ENCODE measurements around the genes SAE1, BBC3, CCDC9, MEIS3 and EHD2.

GRCh38 chr19:46623351-46624221 is 1.3 kb downstream of the PTGIR start:
- RRBS: 87% methylated on average over 19 of the region's 71 CpGs

- RRBS: no CpG with 5 or more reads among the region's 4 CpGs
Measured at GRCh38 chr19:46872984-46873375, 12.2 kb downstream of the ARHGAP35 start.

DNA sequence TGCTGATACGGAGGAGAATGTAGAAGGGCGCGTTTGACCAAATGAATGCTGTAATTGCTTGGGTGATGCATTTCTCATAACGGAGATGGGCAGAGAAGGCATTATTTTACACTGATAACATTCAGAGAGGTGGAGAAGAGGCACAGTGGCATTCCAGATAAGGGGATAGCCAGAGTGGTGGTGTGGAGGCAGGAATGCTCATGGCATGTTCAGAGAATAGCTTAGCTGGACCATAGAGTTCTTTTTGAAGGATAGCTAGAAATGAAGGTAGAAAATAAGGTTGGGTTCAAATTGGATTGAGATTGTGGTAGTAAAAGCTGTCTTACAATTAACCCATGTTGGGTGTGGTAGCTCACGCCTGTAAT is 38.3 kb downstream of the ARHGAP35 start:
- RRBS: no CpG with 5 or more reads among the region's 5 CpGs

GRCh38 chr19:46943687-46943964 is 76.0 kb upstream of the NPAS1 start:
- RRBS: no CpG with 5 or more reads among the region's 6 CpGs

DNA sequence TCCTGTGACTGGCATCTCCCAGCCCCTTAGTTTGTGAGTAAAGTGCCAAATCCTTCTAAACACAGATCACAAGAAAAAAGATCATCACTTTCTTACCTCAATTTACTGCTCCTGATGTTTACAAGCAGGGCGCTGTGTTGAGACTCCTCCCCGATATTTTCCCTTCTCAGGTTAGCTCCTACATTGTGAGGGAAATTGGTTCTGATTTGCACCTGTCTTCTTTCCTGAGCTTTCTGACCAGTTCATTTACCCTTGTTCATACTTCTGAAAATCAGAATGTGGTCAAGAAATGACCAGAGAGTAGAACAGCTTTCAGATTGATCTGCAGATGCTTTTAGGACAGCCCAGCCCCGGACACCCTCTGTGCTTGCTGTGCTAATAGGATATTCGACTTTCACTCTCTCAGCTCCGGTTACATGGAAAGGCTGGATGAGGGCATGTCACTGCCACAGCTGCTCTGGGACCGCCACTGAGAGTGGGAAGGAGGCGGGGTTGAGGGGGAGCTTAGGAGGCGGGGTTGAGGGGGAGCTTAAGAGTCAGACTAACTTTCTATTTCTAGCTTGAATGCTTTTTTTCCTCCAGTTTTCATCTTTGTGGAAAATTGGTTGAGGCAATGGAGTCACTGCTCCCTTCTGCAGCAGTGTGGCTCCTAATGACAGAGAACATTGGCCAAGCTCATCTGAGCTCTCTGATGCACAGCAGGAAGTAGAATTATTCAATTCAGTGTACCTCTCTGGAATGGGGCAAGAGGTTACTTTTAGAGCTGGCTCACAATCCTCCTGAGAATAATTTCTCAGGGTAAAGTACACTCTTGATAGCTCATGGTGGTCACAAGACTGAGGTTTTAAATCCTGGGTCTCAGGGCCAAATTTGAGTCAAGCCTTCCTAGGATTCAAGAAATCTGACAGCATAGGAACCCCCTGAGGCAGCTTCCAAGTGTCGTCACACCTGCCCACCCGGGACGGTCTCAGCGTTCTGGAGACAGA is 74.7 kb upstream of the NPAS1 start:
- RRBS: 36% methylated on average over 4 of the region's 12 CpGs

DNA sequence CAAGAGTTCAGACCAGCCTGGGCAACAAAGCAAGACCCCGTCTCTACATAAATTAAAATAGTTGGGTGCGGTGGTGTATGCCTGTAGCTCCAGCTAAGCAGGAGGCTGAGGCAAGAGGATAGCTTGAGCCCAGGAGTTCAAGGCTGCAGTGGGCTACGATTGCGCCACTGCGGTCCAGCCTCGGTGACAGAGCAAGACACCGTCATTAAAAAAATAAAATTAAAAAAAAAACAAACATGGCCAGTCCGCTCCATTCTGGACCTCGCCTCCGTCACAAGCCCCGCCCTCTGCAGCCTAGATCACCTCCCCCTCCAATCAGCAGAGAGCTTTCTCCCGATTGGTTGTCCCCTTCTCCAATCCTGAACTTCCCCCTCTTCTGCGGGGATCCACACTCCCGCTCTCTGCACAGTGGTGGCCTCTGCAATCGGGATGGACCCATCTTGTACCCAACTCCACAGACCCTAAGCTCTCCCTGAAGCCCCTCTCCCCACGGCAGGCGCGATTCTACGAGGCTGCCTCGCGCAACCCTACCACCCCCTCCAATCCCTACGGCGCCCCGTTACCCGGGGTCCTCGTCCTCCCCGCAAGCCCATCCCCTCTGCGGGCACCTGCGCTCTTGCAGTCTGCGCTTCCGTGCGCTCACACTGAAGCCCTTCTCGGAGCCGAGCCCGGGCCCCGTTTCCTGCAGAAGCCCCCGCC is 635 bp downstream of the TMEM160 start:
- RRBS: 5% methylated on average over 9 of the region's 37 CpGs

DNA sequence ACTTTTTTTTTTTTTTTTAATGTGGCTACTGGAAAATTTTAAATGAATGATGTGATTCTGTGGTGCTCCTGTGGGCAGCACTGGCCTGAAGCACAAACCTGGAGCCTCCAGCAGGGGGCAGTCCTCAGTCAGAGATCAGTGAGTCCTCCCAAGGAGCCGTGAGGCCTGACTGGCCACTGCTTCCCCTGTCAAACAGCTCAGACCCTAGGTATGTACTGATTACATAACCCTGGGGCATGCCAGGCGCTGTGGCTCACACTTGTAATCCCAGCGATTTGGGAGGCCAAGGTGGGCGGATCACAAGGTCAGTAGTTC is 30.9 kb upstream of the TMEM160 start:
- RRBS: no CpG with 5 or more reads among the region's 4 CpGs

DNA sequence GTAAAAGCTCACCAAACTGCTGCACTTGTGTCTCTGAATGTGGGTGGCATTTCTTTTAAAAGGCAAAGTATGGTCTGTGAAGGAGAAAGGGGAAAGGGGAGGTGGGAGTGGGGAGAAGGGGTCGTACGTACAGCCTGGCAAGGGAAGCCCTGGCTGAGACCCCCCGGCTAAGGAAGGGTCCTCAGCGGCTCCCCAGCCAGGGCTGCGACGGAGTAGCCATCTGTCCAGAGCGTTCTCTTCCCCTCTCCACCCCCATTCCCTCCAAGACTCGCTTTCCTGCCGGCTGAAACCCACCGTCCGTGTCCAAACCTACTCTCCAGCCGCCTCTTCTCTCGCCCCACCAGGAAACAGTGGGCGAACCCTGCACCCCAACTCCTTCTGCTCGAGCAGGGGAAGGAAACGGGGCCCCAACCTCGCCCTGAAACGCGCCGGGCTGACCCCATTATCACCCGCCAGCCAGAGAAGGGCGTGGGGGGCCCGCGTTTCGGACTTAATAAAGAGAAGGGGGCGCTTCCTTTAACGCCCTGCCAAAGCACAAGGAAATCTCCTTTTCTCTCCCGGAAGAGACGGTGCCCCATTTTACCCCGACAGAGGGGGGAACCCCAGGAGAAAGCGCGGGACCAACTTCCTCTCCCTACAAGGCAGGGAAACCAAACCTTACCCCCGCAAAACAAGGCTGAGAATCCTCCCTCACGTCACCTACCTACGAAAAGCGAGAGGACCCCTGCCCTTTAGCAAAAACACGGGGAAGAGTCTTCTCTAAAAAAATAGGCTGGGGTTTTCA is 2.5 kb downstream of the ZC3H4 start:
- RRBS: no CpG with 5 or more reads among the region's 37 CpGs

- RRBS: no CpG with 5 or more reads among the region's 5 CpGs
Measured at GRCh38 chr19:47122266-47122894, 8.3 kb upstream of the SAE1 start.

DNA sequence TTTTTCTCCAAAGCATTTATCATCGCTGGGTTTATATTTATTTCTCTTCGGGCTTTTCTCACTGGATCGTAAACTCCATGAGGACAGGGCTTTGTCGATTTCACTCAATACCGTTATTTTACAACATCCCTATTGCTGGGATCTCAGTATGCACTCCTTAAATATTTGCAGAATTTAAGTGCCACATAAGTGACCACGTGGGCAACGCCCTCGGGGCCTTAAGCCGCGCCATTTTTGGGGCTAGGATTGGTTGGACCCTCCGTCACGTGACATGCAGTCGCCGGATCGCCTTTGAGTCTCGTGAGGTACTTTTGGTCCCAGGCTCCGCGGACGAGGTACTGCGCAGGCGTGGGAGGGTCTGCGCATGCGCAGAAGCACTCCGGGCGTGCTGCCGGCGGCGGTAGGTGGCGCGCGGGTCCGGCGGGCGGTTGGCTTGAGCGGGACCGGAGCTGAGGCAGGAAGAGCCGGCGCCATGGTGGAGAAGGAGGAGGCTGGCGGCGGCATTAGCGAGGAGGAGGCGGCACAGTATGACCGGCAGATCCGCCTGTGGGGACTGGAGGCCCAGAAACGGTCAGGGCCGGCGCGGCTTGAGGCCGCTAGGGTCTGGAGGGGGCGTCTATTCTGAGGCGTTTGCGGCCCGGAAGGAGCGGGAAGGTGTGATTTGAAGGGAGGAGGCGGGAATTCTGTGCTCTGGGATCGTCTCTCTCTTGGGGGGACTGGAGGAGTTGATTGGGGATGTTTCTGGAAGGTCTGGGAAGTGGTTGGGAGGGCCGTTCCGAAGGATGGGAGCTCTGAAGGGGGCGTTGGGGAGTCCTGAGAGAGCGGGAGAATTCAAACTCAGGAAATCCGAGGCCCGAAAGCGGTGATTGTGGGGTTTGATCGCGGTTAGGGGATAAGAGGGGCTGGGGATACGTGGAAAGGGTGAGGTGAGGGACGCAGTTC is at the start of gene SAE1:
Gene SAE1, plus strand, starts transcription at position 377 of the 942 bp plus-strand sequence.
- RRBS: 3% methylated on average over 21 of the region's 67 CpGs

- RRBS: no CpG with 5 or more reads among the region's 18 CpGs
Measured at GRCh38 chr19:47186203-47187415, 44.4 kb downstream of the BBC3 start.

DNA sequence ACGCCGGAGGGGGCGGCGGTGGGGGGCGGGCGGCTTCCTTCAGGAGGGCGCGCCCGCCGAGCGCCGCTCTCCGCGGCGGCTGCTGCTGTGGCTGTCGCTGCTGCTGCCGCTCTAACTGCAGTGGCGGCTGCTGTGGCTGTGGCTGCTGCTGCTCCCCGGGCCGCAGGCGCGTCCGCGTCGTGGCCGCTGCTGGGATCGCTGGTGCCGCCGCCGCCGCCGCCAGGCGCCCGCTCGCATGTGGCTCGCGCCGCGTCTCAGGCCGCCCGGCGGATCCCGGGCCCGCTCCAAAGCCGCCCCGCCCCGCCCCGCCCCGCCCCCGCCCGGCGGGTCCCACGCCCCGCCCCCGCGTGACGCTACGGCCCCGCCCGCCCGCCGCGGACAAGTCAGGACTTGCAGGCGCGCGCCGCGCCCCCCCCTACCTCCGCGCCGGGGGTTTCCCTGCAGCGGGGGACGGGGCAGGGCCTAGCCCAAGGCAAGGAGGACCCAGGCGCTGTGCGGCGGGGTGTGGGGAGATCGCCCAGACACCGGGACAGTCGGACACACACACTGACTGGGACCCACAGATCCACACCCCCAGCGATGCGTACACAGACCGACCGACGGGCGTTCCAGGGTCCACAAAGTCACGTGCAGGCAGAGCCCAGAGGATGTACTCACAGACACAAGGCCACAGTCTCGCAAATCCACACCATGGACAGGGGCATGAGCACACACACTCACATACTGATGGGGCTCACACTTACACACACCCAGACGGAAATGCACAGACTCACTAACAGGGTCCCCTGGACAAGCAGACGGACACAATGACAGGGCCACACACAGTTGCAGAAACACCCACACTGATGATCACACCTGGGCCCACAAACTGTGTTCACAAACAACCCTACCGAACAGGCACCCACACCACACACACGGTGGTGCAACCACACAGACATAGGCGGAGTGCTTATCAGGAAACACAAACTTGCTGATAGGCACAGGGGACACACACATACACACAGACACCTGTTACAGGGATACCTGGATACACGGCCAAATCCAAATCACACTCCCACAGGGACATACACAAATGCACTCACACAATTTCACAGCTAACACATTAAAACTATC is at the start of gene BBC3:
Gene BBC3, minus strand, starts transcription at position 256 of the 1,113 bp plus-strand sequence.
- RRBS: 6% methylated on average over 16 of the region's 93 CpGs

DNA sequence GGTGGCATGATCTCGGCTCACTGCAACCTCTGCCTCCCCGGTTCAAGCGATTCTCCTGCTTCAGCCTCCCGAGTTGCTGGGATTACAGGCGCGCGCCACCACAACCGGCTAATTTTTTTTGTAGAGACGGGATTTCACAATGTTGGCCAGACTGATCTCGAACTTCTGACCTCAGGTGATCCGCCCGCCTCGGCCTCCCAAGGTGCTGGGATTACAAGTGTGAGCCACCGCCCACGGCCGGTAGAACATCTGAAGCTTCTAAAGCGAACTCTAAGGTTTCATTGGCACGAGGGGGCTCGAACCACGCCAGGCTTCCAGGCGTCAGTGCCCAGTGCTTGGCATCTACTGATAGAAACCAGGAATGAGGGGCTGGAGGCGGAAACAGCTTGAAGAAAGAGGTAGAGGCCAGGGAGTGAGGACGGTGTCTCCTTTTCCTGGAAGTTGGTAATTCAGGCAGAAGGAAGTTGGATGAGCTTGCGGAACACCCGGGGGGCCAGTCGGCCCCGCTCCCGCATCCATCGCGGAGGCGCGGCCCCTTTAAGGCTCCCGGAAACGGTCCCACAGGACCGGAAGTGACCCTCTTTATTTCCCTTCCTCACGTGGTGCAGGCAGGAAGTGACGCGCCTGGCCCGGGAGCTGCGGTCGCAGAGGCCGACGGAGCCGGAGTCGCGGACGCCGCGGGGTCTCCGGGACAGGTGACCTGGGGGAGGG is at the start of gene CCDC9:
Gene CCDC9, plus strand, starts transcription at position 611 of the 711 bp plus-strand sequence.
- RRBS: 5% methylated on average over 14 of the region's 50 CpGs

DNA sequence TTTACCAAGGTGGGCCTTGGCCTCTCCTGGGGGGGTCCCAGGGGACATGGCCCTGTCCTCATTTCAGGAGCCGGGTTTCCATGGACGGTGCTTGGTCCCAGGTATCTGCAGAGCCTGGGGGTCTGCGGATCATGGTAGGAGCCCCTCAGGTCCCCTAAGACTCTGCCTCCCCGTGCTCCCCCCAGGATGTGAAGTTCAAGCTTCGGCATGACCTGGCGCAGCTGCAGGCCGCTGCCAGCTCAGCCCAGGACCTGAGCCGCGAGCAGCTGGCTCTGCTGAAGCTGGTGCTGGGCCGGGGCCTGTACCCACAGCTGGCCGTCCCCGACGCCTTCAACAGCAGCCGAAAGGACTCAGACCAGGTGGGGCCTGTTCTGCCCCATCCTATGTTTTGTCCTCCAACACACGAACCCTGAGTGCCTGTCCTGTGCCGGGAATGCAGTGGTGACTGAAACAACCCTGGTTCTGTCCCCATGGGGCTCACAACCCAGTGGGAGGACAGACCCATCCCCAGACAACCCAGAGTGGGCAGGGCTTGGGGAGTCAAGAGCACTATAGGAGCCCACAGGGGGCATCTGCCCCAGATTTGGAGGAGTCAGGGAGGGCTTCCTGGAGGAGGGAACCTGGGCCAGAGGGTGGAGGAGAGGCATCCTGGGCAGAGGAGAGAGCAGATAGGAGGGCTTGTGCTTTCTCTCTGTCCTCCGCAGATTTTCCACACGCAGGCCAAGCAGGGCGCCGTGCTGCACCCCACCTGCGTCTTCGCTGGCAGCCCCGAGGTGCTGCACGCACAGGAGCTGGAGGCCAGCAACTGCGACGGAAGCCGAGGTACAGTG is 26.8 kb downstream of the DHX34 start:
- RRBS: no CpG with 5 or more reads among the region's 27 CpGs

GRCh38 chr19:47419380-47420156 is at the start of gene MEIS3:
Gene MEIS3 (minus strand): TSS chr19:47419527.
- RRBS: 3% methylated on average over 17 of the region's 44 CpGs

GRCh38 chr19:47427770-47428828 is 8.8 kb upstream of the MEIS3 start:
- RRBS: no CpG with 5 or more reads among the region's 31 CpGs

DNA sequence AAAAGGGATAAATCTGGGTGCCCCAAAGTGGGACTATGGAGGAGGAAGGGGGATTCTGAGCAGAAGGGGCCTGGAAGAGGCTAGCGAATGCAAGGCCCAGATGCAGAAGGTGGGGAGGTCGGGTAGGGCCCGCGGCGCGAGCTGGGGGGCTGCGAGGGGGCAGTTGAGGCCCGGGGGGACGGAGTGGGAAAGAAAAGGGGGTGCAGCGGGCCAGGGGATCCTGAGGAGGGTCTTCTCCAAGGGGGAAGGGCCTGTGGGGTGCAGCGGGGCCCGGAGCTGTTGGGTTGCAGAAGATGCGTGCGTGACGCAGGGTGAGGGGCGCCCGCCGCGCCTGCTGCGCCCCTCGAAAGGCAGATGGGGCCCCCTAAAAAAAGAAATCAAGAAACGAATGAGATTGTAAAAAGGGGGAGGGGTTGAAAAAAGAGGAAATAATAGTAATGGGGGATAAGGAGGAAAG is 327 bp downstream of the ZNF541 start:
- RRBS: 82% methylated on average over 4 of the region's 22 CpGs

DNA sequence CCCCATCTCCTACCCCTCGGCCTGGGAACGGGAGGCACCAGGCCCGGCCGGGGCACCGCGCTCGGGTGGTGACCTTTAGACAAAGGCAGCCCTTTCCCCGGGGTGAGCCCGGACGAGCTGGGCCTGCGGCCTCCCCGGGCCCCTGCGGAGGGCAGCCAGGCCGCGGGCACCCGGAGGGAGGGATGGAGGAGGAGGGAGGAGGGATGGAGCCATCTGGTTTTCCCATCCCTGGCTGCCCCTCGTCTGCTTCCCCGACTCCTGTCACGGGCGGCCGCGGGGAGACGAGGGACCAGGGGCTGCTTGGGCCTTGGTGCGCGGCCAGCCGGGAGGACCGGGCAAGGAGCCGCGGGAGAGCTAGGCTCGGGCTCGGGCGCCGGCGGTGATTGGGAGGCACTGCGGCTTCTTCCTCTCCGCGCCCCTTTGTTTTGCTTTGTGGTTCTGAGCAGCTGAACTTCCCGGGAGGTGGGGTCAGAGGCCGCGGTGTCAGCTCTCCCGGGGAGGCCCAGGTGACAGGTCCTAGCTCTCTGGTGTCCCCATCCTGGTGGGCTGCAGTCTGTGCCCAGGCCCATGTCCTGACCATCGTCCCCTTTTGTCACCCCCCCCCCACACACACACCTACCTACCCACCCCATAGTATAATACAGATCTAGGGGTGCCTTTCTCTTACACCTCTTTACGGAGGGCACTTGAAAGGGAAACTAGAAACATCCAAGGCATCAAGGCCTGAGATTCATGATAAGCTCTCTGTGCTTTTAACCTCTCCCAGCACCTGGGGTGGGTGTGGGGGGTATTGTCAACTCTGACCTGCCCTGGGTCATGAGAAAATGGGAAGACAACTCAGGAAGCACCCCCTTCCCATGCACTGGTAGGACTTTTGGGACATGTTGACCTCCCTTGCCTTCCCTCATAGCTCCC is 1.3 kb downstream of the BICRA start:
- RRBS: 4% methylated on average over 22 of the region's 43 CpGs

- RRBS: no CpG with 5 or more reads among the region's 20 CpGs
Measured at GRCh38 chr19:47618543-47619174, 9.7 kb downstream of the BICRA start.

DNA sequence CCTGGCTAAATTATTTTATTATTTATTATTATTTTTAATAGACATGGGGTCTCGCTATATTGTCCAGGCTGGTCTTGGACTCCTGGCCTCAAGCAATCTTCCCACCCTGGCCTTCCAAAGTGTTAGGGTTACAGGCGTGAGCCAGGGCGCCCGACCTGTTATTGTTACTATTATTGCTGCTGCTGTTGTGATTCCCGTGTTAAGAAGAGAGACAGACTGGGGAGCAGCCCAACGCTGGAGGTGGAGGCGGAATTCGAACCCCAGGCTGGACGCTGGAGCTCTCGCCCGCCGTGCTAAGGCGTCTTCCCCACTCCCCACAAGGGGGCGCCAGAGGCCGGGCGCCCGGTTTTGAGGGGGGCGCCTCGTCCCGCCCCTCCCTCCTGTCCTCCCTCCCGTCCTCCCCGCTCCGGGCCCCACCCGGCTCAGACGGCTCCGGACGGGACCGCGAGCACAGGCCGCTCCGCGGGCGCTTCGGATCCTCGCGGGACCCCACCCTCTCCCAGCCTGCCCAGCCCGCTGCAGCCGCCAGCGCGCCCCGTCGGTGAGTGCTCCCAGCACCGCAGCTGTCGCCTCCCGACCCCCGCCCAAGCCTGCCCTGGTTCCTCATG is at the start of gene EHD2:
Gene EHD2, plus strand, starts transcription at position 425 of the 608 bp plus-strand sequence.
- RRBS: 6% methylated on average over 7 of the region's 46 CpGs